Right common carotid artery plus branches (tissue), 1 donor: ENCODE measurements around a stretch of chr10.

DNA sequence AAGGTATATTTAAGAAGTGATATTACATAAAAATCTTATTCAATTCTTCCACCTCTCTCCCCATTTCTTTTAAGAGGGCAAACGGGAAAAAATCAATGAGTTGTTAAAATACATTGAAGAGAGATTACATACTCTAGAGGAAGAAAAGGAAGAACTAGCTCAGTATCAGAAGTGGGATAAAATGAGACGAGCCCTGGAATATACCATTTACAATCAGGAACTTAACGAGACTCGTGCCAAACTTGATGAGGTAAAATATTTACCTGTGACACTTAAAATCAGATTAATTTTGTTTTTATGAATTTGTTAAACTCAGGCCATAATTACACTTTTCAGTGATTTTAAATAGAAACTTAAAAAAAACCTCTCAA is 14.3 kb downstream of the SMC3 start:
- PRO-cap = no peak

GRCh38 chr10:110735570-110736128 is 91.5 kb downstream of the RBM20 start:
- PRO-cap = no peak

- PRO-cap = no peak
Measured at GRCh38 chr10:110758181-110759412, 113.1 kb upstream of the PDCD4 start.

DNA sequence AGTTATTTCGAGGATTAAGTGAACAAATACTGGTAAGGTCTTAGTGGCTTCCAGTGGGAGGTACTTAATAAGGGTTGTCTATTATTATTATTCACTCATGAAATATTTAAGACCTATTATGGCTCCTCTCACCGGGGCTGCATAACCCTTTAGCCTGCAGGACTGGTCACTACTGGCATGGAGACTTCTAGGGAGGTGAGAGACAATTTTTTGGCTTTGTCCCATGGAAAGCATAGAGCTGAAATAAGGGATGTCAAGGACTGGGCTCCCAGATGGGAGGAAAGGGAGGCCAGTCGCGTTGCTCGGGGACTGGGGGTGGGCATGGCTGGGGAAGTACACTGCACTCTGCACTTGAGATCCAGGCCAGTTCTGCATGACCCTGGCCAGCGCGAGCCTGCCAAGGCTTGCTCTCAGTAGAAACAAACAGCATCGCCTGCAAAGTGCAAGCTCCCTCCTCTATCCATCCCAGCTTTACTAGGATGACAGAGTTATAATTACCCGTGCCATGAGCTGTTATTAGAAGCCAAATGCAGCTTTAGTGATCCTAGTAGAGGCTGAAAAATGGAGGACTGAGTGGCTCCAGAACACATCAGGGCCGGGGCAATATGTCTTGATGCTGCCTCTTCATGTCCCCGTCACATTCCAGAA is 43.9 kb upstream of the PDCD4 start:
- PRO-cap = bidirectional peak, plus-strand start at position 366 of the sequence, minus-strand start at position 371 of the sequence

GRCh38 chr10:110837016-110838327 is 34.3 kb upstream of the PDCD4 start:
- PRO-cap = bidirectional peak, plus-strand start at chr10:110837747, minus-strand start at chr10:110837530; bidirectional peak, plus-strand start at chr10:110837834, minus-strand start at chr10:110837833

GRCh38 chr10:110859693-110860327 is 11.9 kb upstream of the PDCD4 start:
- PRO-cap = no peak

DNA sequence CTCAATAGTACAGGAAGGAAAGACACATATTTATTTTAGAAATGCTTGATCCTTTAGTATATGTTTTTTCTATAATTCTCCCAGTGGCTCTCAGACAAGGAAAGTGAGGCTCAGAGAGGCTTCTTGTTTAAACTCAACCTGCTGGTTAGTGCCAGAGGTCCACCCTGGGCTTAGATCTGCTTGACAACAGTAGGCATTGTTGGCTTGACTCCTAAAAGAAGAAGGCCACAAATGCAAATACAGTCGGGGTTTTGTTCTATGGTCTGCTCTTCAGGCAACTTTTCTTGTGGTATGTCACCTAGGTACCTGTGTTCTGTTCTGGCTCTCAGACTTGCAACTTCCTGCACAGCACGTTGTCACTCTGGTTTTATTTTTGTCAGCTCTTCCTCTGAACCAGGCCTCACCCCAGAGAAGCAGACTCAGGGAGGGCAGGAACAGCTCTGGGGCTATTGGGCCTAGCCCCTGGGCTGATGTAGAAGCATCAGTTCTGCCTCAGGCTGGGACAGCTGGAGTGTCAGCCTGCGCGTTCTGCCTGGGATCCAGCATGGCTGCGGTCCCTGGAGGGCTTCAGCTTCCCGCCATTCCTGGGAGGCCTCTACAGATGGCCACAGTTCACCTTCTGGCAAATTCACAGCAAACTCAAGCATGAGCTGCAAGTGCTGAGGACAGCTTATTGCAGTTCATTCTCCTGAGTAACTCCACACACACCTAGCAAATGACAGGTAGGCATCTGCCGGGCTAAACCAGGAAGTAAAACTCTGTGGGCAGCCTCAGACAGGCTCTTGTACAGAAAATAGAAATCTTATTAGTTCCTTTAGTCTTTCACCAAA is 11.1 kb upstream of the PDCD4 start:
- PRO-cap = no peak

DNA sequence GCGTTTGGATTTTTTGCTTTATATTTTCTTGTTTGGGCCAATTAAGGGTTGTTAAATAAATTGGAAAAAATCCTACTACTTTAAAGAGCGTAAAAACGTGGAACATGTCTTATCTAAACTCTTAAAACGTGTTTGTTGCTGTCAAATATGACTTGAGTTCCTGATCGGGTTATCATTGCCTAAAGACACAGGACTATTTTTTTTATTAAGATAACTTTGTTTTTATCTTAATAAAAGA is 1.8 kb downstream of the PDCD4 start:
- PRO-cap = no peak

DNA sequence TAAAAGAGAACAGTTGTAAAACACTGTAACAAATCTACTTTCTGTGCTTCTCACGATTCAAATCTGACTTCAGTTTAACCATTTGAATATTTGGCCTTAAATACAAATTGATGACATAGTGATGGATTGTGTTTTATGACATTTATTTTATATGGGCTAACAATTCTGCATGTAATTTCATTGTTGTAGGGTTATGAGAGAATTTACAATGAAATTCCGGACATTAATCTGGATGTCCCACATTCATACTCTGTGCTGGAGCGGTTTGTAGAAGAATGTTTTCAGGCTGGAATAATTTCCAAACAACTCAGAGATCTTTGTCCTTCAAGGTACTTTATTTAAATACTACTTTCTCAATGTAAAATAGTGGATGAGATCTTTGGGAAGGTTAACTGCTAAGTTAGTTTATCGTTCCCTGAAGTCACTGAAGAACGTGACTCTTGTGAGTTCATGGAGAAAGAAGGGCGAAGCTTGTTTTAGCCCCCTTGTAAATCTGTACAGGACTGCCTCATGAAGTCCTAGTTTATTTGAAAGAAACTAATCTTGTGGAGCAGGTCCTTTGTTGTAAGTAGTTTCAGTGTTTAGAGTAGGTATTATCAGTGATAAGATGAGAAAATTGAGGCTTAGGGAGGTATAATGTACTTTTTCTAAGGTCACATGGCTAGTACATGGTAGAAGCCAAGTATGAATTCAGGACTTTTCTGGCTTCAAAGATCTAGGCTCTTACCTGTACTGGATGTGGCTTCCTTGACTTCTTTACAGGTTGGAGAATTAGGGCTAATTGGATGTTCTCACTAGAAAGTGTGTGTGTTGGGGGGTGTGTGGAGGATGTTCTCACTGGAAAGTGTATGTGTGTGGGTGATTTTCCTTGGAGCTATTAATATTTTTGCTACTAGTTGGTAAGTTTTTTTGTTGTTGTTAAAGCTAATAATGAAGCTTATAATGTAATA is 22.9 kb downstream of the BBIP1 start:
- PRO-cap = no peak

GRCh38 chr10:110910035-110911173 is 8.6 kb downstream of the BBIP1 start:
- PRO-cap = no peak

DNA sequence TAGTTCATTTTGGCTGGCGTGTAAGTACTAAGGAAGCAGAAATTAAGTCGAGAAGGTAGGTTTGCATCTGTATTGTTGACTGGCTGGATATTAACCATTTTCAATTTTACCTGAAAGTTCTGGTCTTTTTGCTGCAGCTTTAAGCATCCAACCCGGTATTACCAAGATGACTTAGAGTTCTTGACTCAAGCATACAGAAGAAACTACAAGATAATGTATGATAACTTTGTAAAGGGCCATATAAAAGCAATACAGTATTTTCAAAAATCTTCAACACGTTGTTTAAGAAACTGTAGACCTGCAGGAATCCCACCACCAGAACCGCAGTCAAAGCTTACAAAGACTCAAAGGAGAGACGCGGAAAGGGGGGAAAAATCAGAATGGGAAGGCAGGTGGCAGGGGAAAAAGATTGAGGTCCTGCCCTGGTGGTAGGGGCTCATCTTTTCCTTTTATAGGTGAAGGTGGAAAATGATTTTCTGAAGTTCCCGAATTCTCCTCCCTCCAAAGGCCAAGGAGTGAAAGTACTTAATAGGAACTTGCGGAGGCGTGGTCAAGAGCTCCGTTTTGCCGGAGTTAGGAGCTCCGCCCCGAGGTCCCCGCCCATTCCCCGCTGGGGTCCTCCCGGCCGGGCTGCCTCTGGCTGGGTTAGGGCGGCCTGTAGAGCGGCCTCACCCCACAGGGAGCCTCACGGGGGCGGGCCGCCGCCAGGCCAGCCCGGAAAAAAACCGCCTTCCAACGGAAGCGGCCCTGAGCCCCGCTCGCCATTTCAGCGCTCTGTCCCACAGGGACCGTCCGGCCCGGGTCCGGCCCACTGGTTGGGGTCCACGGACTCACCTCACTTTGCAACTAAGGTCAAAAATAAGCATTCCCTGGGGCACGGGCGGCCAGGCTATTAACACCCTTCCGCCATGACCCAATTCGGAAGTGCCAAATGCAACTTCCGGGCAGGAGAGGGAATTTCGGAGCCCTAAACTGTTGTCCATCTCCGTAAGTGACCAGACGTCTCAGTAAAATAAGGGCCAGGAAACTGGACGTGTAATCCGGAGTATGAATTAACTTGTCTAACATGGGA is 633 bp downstream of the BBIP1 start:
- PRO-cap = bidirectional peak, plus-strand start at position 603 of the sequence, minus-strand start at position 498 of the sequence; unidirectional peak, minus-strand start at position 1,009 of the sequence

- PRO-cap = no peak
Measured at GRCh38 chr10:110954755-110955608, 35.6 kb downstream of the SHOC2 start.

- PRO-cap = unidirectional peak, plus-strand start at chr10:111975639
Measured at GRCh38 chr10:111975525-111975832, 208.1 kb downstream of the GPAM start.

GRCh38 chr10:112223155-112224209 is 39.9 kb upstream of the GPAM start:
- PRO-cap = no peak

- PRO-cap = no peak
Measured at GRCh38 chr10:112275445-112276372, 7.5 kb upstream of the TECTB start.

DNA sequence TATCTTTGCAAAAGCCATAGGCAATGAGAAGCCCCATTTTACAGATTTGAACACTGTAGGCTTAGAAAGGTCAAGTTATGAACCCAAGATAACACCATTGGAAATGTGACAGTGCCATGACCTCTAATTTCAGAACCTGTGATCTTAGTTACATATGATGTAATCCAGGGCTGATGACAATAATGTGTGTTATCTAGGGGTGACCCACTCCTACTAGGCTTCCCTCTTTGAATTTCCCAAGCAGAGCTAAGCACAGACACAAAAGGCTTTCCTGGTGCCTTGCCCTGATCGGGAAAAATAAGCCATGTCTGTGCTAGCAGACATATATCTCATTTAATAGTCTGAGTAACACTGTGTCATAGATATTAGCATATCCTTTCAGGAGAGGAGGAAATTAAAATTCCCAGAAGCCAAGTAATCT is 3.0 kb upstream of the TECTB start:
- PRO-cap = no peak

DNA sequence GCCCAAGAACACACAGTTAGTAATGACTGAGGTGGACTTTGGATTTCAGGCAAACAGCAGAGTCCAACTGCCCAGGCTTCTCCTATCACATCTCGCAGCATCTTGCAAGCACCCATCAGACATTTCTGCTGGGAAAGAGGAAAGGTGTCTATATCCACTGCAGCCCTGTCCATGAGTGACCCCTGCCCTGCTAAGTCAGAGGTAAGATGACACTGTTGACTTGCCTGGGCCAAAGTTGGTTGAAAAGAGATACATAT is 2.6 kb upstream of the TECTB start:
- PRO-cap = no peak

GRCh38 chr10:112372114-112372548 is 1.8 kb upstream of the ACSL5 start:
- PRO-cap = no peak

DNA sequence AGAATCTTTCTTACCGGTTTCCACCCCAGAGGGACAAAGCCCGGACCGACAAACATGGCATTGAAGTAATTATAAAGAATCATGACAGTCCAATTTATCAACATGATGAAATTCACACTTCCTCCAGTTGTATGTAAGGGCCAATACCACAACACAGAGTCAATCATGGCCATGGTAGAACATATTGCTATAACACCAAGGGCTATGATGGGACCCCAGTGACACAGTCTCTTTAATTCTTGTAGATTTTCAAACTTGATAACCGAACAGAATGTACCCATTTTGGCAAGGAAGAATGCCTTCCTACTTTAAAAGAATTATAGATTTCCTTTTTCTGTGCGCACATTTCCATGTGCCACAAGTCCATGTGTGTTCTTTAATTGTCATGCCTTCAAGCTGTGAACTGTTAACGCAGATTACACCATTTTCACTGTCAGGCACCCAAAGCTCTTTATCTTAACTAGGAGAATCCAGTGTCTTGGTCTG is 1.5 kb downstream of the ZDHHC6 start:
- PRO-cap = no peak

- PRO-cap = no peak
Measured at GRCh38 chr10:112526929-112527327, 79.9 kb downstream of the VTI1A start.